Aorta (tissue), 1 donor: ENCODE measurements around a stretch of chr4.

DNA sequence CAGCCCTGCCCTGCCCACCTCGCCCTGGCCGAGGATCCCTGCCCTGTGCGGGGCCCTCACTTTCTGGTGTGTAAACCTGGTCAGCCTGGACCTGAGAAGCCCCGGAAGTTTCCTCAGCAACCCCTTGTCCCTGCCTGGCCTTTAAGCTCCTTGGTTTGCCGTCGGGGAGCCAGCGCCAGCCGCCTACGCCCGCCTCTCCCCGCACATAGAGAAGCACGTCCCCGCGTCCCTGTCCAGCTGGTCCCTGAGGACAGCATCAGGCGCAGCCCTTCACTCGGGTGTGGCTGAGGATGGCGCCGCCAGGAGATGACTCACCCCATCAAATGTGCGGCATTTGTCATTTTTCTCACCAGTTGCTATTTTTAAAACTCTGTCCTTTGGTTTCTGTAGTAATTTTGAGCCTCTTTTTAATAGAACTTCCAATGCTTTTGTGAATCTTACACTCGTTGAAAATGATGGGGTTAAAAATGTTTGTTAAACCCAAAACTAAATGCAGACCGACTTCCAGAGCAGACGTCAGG lies 113.1 kb upstream of the LRPAP1 start:
- PRO-cap = no peak

DNA sequence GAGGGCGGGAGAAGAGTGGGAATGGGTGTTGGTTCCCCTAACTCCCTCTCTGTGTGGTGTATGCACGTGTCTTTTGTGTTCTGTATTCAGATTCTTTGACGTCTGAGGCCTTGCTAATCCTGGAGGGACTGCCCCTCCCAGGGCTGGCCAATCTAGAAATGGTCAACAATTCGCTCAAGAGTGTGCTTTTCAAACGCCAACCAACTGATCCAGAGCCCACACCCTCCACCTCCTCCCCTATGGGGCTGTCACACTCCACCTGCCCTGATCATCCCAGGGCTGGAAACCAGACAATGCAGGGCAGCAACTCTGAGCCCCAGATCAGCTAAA lies 37.3 kb downstream of the CYTL1 start:
- PRO-cap = no peak

GRCh38 chr4:5204668-5205310 lies 153.5 kb downstream of the STK32B start:
- PRO-cap = no peak

- PRO-cap = no peak
Measured at GRCh38 chr4:5665360-5665777, 43.0 kb downstream of the EVC2 start.

DNA sequence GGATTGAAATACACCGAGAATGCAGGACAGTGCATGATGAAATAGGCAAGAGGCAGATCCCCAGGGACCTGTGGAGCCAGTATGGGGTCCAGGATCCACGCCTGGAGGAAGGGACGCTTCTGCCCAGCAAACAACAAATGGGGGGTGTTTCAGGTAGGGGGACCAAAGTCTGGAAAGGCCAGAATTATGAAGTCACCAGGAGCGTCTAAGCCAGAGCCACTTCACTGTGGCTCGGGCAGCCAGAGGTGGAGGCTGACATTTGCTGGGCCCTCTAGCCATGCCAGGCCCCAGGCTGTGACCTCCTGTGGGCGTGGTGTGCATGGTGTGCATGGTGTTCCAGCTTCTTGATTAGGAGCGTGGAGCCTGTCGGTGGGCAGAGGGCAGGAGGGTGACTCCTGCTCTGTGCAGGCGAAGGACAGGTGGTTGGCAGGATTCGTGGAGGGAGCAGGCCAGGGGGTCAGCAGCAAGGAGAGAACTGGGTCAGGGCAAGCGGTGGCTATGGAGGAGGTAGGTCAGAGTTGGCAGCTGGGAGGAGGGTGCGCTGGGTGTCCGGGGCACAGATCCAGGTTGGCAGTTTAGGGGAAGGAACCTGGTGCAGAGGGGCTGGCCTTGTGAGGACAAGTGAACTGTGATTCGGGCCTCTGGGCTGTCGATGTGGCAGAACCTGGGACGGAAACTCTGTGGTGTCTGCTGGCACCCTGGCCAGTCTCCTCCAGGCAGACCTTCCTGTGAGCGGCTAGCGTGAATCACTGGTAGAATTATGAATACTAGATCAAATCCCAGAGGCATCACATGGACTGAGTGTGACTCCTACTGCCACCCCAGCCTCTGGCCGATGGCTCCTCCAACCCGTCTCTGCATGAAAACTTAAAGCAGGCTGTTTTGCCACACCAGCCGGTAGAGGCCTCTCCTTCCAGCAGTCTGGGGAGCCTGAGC lies 19.9 kb downstream of the EVC start:
- PRO-cap = no peak

DNA sequence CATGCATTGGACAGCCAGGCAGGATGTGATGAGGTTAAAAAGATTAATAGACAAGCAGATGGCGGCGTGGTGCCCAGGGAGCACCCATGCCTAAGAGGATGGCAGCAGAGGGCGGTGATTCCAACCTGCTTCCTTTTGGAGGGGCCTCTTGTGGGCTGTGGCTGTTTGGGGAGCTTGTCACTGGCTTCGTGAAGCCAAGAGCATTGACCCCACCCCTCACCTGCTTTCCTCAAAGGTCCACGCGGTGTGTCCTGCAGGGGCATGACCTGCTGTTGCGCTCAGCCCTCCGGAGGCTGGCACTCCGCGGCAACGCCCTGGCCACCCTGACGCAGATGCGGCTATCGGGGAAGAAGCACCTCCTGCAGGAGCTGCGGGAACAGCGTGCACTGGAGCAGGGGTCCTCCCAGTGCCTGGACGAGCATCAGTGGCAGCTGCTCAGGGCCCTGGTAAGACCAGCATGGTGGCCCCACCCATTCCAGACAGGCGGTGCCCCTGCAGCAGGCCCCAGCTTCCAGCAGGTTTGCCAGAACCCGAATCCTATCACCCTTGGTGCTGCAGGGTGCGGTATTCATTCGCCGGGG lies 85.9 kb downstream of the EVC start:
- PRO-cap = no peak

DNA sequence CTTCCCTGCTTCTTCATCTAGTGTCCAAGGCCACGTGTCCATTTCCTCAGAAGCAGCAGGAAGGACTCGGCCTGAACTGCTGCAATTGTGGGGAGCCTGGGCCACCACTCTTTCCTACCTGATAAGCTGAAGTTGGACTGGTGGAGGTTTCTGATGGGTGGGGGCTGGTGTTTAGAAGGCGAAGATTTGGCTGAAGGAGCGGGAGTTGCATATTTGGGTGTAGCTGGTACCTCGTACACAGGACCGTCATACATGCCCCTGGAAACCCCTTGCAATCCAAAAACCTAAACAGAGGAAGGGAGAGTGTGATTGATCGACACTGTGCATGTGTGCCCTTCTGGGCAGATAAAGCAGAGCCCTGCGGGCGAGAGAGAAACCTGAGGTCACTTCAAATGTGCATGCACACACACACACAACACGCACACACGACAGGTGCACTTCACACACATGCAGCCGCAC lies 67.5 kb downstream of the CRMP1 start:
- PRO-cap = no peak

DNA sequence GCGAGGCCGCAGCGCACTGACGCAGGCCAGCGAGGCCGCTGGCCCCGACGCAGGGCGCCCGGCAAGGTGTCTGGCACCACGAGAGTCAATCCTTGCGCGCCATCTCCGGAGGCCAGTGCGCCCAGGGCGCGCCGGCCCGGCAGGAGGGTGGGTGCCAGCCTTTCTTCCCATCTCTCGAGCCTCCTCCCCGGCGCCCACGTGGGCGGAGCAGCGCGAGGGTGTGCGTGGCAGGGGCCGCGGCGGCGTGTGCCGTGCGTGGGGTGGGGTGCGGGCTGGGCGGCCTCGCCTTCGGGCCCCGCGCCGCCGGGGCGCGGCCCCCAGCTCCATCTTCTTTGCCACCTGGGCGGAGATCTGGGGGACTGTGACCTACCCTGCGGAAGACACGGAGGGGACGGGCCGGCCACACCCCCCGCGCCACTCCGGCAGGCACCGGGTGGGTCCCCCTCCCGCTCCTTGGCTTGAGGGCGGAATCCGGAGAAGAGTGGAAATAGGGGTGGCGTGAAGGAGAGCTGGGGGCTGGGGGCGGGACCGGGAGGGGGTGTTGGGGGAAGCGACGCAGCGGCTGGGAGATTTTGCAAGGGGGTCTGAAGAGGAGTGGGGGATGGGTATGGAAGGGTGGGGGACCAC lies 801 bp downstream of the JAKMIP1 start:
- PRO-cap = no peak

GRCh38 chr4:6576312-6576979 lies 1.5 kb downstream of the MAN2B2 start:
- PRO-cap = no peak

DNA sequence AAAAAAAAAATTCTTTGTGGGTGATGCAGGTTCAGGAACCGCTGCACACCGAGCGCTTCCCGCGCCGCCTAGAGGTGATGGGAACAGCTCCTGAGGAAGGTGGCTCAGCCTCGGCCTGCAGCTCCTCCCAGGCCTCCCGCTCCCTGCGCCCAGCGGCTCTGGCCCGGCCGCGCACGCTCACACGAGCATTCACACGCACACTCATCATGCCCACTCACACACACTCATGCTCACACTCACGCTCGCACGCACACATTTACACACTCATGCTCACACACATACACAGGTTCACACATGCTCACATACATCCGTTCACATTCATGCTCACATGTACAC lies 9.2 kb upstream of the ENSG00000170846 start:
- PRO-cap = no peak

DNA sequence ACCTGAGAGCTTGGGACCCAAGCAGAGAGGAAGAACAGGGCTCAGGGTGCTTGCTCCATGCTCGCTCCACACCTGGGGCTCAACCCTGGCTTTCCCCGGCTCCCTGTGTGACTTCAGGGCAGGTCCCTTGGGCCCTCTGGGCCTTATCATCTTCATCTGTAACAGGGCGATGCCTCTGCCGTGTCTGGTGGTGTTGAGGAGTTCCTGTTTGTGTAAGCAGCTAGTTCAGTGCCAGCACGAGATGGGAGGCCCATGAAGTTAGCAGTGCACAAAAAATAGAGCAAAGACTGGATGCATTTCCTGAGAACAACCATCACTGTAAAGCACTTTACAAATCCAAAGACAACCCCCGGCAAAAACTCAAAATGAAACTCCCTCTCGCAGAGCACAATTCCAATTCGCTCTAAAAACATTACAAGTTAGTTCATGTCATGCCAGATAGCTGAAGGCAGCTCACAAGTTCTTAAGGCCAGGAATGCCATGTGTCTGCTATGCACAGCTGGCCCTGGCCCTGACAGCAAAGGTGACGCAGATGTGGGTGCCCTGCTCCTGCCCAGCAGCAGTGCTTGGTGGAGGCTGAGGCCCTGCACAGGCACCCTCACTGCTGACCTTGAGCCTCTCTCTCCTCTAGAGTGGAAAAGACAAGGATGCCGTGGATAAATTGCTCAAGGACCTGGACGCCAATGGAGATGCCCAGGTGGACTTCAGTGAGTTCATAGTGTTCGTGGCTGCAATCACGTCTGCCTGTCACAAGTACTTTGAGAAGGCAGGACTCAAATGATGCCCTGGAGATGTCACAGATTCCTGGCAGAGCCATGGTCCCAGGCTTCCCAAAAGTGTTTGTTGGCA lies 2.8 kb downstream of the S100P start:
- PRO-cap = no peak

- PRO-cap = bidirectional peak, plus-strand start at chr4:6783749, minus-strand start at chr4:6783576
Measured at GRCh38 chr4:6783114-6784210, 935 bp downstream of the KIAA0232 start.

DNA sequence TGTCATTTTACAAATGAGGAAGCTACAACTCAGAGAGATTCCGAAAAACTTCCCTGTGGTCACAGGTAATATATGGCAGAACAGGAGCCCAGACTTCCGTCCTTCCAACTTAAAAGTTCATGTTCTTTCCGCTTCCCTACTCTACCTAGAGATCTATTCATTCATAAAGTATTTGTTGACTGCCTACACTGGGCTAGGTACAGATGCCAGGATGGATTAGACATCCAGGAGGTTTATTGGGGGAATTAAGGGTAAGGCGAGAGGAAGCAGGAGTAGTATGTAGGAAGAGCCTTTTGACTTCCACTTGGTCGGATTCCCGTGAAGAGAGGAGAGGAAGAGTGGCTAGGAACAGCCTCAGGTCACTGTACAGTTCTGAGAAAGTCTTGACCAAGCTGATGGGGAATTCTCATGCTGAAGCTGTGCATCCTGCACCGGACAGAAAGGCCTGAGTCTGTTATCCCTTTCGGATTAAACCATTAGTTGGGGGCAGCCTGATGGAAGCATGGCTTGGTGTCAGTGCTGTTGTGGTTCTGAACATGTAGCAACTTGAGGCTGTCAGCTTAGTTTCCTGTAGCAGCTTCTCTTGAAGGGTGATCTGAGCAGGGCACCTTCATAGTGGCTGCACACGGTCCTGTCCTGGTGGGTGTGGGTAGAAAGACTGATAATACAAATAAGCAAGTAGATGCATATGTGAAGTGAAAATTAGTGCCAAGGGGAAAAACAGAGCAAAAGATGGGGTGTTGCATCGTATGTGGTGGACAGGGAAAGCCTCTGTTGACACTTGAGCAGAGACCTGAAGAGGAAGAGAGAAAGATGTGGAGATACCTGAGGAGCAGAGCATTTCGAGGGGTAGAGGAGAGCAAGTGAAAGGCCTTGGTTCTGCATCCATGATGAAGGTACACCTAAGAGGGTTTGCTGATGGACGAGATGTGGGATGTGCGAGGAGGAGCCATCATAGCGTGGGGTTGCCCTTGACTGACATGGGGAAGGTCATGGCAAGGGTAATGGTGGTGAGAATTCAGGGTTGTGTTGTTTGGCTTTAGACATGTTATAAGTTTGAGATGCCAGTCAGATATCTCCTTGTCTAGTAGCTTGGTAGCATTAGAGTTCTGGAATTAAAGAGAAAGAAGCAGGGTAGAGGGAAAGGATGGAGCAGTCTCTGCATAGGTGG lies 11.7 kb downstream of the KIAA0232 start:
- PRO-cap = no peak

DNA sequence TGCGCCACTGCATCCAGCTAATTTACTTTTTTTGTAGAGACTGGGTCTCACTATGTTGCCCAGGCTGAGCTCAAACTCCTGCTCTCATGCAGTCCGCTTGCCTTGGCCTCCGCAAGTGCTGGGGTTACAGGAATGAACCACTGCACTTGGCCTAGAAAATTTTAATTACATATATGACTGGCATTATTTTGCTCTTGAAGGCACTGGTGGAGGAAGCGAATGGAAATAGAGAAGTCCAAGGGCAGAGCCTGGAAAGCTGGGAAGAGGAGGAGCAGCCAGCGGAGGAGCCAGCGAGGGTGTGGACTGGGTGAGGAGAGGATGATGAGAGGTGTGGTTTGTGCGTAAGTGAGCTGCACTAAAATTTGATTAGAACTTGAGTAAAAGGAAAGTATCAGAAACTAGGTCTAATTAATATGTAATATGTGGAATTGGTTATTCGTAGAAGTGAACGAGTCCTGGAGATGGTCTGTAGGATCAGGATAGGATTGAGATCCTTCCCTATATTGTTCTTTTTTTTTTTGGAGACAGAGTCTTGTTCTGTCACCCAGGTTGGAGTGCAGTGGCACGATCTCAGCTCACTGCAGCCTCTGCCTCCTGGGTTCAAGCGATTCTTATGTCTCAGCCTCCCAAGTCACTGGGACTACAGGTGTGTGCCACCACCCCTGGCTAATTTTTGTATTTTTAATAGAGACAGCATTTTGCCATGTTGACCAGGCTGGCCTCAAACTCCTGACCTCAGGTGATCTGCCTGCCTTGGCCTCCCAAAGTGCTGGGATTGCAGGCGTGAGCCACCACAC lies 13.4 kb downstream of the KIAA0232 start:
- PRO-cap = no peak

GRCh38 chr4:6856942-6857475 lies 52.6 kb upstream of the TBC1D14 start:
- PRO-cap = no peak

DNA sequence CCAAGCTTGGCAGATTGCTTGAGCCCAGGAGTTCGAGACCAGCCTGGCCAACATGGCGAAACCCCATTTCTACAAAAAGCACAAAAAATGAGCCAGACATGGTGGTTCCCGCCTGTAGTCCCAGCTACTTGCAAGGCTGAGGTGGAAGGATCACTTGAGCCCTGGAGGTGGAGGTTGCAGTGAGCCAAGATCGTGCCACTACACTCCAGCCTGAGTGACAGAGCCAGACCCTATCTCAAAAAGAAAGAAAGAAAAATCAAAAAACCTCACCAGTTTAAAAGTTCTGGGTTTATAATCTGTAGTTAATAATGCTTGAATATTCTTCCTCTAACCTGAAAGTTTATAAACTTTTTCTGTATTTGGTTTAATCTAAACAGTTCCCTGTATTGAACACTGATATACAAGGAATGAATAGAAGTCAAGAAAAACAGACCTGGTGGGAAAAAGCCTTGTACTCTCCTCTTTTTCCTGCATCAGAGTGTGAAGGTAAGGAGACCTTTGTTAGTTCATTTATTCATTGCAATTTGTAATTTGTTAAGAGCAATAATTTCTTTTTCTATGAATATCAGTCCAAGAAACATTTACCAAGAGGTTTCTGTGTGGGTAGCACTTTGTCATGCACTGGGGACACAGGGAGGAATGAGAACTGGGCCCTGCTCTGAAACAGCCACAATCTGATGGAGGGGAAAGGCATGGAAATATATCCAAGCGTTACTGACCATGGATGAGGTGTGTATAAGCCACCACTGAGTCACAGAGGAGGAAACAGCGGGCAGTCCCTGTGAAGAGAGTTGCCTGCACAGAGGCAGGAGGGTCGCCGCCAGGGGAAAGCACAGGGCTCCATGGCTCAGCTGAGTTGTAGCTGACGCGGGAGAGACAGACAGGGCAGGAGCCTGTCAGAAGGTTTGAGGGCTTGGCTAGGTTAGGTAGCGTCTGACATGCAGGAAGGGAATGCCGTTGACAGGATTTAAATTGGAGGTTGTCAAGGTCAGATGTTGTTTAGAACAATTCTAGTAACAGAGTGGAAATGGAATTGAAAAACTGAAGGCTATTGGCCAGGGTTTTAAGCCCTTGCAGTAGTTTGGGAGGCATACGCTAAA lies 38.1 kb upstream of the TBC1D14 start:
- PRO-cap = no peak

- PRO-cap = no peak
Measured at GRCh38 chr4:6893509-6894121, 16.0 kb upstream of the TBC1D14 start.

DNA sequence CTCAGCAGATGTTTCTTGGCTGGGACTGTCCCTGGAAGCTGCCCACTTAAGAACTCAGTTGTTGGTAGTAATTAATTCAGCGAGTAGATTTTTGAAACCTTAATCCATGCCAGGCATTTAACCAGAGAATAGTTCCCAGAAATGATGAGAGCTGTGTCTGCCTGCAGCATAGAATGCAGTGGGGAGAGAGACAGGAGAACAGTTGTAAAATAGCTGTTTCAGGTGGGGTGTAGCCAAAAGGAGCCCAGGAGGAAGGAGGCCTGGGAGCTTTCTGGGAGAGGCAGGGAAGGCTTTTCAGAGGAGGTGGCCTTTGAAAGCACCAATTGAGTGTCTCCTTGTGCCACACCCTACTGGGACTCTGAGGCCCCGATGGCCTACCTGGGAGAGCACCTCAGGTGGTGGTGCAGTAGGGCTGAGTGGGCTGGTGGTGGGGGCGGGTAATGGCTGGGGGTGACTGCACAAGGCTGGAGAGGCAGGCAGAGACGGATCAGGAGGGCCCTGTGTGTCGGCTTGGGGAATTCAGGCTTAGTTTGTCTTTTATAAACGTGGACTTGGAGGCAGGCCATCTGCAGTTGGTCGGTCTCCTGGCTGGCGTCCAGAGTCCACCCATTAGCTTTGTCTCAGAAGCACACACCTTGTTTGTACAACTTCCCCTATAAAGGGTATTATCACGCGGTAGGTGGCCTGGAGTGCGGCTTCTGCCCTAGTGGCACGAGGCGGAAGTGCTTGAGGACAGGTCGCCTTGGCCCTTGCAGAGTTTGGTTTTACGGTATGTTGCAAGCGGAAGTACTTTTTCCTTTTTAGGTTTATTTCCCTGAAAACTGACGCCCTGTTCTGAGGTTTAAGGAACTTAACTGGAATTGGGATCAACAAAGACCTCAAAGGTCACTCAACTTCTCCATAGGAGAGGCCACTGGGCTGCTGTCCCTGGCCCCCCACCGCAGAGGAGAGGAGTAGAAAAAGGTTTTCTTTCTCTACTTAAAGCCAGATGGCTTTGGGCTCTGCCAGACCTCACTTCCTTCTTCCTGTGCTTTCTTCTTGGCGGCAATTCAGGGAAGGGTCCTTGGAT lies 7.9 kb downstream of the TBC1D14 start:
- PRO-cap = no peak

DNA sequence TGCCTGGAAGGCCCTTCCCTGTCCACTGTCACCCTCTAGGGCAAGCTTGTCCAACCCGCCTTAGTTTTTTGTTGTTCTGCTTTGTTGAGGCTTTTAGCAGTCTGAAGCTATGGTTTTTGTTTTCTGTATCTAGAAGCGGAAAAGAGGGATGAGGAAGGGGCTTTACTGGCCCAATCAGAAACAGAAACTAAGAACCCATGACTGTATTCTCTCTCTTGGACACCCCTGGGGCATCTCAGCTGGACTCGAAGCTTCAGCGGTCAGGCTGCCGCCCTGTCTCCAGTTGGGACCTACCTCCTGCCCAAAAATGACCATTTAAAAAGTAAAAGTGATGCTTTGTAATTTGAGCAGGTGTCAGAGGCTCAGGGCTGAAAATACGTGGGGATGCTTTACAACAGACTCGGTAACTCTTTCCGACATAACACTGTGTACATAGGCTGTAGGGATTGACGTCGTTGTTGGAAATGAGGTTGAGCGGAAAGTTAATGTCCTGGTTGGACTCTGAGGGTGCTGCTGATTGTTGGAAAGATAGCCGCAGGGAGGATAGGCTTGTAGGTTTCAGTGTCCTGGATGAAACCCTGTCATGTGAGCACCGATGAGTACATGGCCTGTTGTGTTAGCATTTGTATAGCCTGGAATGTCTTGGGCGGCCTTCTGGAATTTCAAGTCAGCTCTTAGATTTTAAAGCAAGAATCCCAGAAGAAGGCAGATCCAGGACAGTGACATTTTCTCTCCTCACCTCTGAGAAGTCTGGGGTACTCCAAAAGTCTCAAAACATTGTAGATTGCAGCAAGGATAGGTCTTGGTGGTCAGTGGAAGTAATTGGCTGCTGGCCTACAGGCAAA lies 63.1 kb downstream of the TBC1D14 start:
- PRO-cap = no peak

DNA sequence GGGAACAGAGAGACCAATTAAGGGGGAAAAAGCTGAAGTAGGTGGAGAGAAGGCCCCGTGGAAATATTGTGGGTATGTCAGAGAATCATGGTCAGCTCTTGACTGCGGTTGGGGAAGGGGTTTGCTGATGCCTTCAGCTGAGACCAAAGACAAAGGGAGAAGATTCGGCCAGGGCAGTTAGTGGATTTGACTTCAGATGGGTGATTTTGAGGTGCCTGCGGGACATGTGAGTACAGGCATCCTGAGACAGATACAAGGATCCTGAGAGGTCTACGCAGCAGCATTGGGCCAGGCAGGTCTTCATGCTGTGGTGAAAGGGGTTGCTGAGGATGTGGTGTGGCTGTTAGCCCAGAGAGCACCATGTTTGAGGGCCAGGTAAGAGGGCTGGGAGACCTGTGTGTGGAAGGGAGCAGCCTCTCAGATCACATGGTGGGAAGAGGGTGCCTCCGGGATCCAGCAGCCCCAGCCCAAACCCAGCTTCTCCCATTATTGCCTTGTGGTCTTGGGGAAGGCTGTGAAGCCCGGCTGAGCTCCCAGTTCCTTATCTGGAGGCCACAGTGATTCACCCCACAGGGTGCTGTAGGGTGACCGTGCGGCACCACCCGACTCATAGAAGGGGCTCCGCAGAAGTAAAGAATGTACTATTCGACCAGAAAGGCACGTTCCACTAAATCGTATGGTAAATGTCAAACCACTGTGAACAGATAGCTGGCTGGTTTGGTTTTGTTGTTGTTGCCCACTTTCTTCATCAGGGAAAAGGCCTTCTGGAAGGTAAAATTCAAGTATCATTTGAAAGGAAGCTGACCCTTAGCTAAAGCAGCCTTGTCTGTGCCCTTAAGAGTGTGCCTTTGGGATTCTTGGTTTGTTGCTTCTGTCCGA lies 27.3 kb downstream of the CCDC96 start:
- PRO-cap = no peak